Adrenal gland (tissue), 7 donors: ENCODE measurements around a stretch of chr14.

DNA sequence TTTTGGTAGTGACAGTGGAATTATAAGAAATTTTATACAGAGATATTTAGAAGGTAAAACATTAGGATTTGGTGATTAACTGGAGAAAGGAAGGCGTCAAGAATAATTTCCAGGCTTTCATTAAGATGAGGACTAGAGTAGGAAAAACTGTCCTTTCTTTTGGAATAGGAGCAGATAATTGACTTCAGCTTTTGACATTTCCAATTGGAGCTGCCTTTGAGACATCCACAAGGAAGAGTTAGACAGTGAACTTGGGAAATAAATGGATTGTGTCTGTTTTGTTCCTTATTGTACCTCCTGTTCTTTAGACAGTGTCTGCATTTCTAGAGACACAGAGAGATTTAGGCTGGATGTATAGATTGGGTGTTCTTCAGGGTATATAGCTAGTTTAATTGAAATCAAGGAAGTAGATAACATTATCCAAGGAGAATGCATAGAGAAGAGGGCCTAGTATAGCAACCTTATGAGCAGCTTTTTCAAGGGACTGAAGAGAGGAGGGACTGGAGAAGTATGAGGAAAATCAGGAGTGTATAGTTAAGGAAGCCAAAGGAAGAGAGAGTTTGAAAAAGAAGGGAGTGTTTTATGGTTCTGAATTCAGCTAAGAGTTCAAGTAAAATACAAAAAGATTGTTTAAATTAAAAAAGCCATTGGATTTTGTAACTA is 265.5 kb downstream of the RAD51B start:
- PRO-cap, 3 experiments = no peak in any of the 3 experiments
- RAMPAGE, long total RNA, 4 experiments = no peak in any of the 4 experiments
- RRBS = no CpG with 5 or more reads among the region's 1 CpG

GRCh38 chr14:68085752-68086590 is 266.4 kb downstream of the RAD51B start:
- PRO-cap, 3 experiments = peak in 1 of 3 experiments; most common plus-strand start chr14:68086097 (in 1); most common minus-strand start chr14:68086016 (in 1)
- RAMPAGE, long total RNA, 4 experiments = no peak in any of the 4 experiments
- RRBS = 97% methylated on average over 5 of the region's 26 CpGs

- PRO-cap, 3 experiments = peak in 2 of 3 experiments; most common plus-strand start chr14:68140499 (in 1); most common minus-strand start chr14:68140351 (in 2)
- RAMPAGE, long total RNA, 4 experiments = no peak in any of the 4 experiments
- RRBS = no CpG with 5 or more reads among the region's 3 CpGs
Measured at GRCh38 chr14:68140149-68140996, 320.8 kb downstream of the RAD51B start.

- PRO-cap, 3 experiments = no peak in any of the 3 experiments
- RAMPAGE, long total RNA, 4 experiments = no peak in any of the 4 experiments
- RRBS = no CpG with 5 or more reads among the region's 6 CpGs
Measured at GRCh38 chr14:68166878-68167735, 347.5 kb downstream of the RAD51B start.

DNA sequence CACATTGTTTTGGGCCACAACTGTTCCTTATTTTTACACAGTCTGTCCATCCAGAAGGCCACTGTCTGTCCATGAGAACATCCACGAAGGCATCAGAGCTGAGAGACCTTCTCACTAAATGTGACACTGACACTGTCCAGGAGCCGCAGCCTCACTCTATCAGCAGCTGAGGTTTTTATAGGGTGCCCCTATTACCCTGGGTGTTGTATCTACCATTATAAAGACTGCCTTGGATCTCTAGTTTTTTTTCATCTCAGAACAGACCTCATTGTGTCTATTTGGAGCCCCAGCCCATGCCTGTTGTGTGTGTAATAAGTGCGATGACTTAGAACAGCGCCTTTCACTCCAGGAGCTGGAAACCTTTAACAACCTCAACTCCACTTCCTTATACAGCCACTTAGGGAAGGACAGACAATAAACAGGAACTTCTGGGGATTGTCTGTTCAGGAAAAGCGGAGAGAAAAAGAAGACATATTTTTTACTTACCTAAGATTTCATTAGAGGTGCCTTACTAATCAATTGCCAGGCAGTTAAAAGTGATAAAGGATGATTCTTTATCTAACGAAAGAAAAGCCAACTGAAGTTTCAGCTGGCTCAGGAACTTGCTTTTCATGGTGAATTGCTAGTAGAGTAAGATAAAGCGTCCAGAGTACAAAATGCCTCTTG is 420.5 kb downstream of the RAD51B start:
- PRO-cap, 3 experiments = peak in 1 of 3 experiments; most common plus-strand start position 392 of the sequence (in 1)
- RAMPAGE, long total RNA, 4 experiments = no peak in any of the 4 experiments
- RRBS = no CpG with 5 or more reads among the region's 7 CpGs

DNA sequence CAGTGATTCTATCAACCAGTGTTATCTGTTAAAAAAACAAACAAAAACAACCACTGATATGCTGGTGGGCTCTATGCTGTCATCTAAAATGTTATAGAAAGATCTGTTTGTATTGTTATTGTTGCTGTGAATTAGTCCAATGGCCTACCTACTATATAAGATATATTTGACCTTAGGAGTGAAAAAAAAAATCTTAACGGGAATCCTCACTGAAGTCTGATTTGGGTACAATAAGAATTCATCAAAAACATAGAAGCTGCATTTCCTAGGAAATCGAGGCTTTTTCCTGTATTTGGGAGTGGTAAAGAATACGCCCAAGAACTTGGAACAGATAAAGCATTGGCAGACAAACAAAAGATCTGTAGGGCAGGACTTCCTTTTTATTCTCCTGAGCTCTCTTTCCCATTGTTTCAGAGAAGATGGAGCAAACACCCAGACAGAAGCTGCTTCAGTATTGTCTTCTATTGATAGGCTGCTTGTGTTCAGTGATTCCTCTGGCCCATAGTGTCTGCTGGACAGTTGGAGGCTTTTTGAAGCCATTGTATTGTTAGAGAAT is 424.5 kb downstream of the RAD51B start:
- PRO-cap, 3 experiments = no peak in any of the 3 experiments
- RAMPAGE, long total RNA, 4 experiments = no peak in any of the 4 experiments
- RRBS = no CpG with 5 or more reads among the region's 3 CpGs

GRCh38 chr14:68253977-68254335 is 434.4 kb downstream of the RAD51B start:
- PRO-cap, 3 experiments = no peak in any of the 3 experiments
- RAMPAGE, long total RNA, 4 experiments = no peak in any of the 4 experiments
- RRBS = no CpG with 5 or more reads among the region's 1 CpG

DNA sequence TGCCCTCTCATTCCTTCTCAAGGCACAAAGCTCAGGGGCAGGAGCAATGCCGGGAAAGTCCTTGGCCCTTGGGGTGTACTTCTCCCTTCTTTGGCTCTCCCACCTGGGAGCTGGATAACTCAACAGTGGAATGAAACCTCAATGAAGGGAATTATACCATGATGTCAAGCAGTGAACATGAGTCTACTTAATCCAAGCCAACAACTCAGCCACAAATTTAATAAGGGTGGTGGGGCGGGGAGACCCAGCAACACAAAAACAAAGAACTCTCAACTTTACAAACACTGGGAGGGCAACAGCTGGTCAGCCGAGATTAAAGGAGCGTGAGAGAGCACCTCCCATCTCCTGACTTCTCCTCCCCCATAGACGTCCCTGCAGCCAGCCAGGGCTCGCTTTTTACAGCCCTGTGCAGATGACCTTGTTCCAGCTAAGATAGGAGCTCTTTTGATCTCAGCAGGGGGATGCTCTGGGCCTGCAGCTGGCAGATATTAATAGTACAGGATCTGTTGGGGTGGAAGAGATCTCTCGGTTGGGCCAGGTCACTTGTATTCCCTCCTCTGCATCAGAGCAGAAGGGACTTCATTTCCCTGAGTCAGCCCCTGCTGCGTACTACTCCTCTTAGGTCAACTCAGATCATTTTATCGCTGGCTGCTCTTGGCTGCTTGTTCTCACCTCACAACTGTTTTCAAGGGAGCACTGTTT is 475.7 kb downstream of the RAD51B start:
- PRO-cap, 3 experiments = peak in 1 of 3 experiments; most common plus-strand start position 631 of the sequence (in 1)
- RAMPAGE, long total RNA, 4 experiments = no peak in any of the 4 experiments
- RRBS = no CpG with 5 or more reads among the region's 9 CpGs

DNA sequence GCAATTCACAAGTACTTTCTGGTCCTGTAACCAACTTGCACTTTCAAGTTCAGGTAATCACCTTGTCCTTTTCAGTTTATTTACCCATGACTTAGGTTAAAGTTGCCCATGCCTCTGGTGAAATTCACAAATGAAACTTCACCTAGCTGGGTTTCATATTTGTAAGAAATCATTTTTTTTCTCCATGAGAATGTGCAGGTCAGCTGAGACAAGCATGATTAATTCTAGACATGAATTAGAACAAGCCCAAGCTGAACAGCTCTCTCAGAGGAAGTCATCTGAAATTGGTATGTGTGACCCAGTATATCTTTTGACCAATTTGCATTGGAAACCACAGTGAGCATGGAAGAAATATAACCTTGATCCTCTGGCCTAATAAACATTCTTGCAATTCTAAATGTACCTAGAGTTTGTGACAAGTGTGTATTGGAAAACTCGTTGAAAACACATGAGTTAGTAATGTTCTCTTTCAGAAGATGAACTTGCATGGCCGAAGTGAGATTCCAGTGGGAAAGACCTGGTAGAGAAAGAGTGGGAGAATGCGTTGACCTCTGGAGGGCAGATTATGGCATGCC is 486.5 kb downstream of the ZFP36L1 start:
- PRO-cap, 3 experiments = no peak in any of the 3 experiments
- RAMPAGE, long total RNA, 4 experiments = no peak in any of the 4 experiments
- RRBS = no CpG with 5 or more reads among the region's 3 CpGs

DNA sequence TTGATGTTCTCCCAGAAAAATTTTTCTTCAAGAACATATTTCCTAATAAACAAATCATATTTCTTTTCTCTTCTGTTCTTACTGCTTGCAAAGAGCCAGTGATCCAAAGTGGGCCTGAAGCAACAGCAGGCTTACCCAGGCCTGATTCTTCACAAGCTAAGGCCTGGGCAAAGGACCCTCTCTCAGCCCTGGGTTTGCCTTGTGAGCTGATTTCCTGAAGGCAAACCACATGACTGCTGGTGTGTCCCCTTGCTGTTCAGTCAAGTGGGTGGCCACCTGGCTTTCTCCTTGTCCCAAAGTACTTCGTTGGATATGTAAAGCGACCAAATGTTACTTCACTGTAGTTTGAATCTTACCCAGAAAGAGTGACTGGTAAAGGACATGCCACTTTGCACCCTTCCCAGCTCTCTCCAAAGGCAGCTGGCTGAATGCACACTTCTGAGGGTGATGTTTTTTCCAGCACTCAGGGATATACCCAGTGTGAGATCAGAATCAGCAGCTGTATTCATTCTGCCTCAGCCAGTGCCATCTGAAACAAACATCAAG is 392.9 kb downstream of the ZFP36L1 start:
- PRO-cap, 3 experiments = no peak in any of the 3 experiments
- RAMPAGE, long total RNA, 4 experiments = no peak in any of the 4 experiments
- RRBS = no CpG with 5 or more reads among the region's 2 CpGs

- PRO-cap, 3 experiments = no peak in any of the 3 experiments
- RAMPAGE, long total RNA, 4 experiments = no peak in any of the 4 experiments
- RRBS = no CpG with 5 or more reads among the region's 3 CpGs
Measured at GRCh38 chr14:68451445-68451761, 341.5 kb downstream of the ZFP36L1 start.

- PRO-cap, 3 experiments = no peak in any of the 3 experiments
- RAMPAGE, long total RNA, 4 experiments = no peak in any of the 4 experiments
- RRBS = no CpG with 5 or more reads among the region's 12 CpGs
Measured at GRCh38 chr14:68521958-68523070, 270.6 kb downstream of the ZFP36L1 start.

DNA sequence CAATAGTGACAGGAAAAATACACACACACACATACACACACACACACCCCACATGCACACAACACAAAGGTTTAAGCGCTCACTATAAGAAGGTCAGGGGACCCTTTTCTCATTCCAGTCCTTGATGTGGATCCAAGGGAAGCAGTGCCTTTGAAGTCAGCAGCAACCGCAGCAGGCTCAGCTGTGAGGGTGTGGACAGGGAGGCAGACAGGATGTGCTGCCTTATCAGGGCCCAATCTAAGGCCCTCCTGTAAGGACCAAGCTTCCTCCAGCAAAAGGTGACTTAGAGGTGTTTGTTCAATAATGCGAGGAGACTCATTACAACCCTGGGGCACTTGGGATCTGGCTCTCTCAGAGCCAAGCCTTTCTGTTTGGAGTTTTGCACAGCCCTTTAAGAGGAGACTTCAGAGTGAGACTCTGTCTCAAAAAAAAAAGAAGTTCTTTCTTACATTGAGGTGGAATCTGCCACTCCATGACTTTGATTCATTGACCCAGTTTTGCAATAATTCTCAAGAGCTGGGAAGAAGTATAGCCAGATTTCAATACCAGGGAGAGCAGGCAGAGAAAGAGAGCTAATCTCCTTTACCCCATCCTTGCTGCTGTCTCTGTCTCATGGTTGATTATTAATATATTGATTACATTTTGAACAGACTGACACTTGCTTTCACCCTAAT is 227.7 kb downstream of the ZFP36L1 start:
- PRO-cap, 3 experiments = peak in 2 of 3 experiments; most common plus-strand start position 117 of the sequence (in 2)
- RAMPAGE, long total RNA, 4 experiments = no peak in any of the 4 experiments
- RRBS = no CpG with 5 or more reads among the region's 3 CpGs

DNA sequence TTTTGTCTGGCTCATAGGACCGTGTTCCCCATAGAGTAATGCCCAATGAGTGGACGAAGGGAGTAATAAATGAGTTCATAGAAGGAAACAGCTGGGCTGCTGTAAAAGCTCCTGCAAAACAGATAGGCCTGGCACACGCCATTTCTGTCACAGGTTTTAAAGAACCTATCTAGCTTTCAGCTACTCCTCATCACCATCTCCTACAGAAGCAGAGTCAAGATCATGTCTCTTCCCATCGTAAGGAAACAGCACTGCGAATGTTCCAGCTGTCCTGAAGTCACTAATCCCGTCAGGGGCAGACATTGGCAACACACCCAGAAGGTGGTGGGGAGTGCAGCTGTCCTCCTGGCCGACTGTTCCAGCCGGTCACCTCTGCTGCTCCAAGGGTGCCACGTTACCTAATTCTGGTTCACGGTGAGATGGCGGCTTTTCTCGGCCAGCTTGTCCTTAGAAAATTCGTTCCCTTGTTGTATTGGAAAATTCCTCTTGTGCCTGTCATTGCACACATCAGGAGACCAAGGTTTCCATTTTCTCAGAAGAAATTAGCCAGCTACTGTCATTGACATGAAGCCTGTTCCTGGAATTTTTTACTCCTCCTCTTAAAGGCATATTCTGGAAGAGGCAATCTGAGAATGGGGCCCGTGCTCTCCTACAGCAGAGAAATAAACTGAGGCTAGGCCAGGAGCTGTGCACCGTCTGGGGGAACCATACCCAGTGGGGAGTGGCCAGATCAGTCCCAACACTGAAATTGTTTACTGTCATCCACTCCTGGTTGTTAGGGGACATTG is 196.1 kb downstream of the ZFP36L1 start:
- PRO-cap, 3 experiments = no peak in any of the 3 experiments
- RAMPAGE, long total RNA, 4 experiments = no peak in any of the 4 experiments
- RRBS = no CpG with 5 or more reads among the region's 15 CpGs

- PRO-cap, 3 experiments = peak in 3 of 3 experiments; most common plus-strand start chr14:68626630 (in 3); most common minus-strand start chr14:68626503 (in 1)
- RAMPAGE, long total RNA, 4 experiments = no peak in any of the 4 experiments
- RRBS = no CpG with 5 or more reads among the region's 1 CpG
Measured at GRCh38 chr14:68626359-68626712, 166.5 kb downstream of the ZFP36L1 start.

GRCh38 chr14:68652039-68652454 is 140.8 kb downstream of the ZFP36L1 start:
- PRO-cap, 3 experiments = no peak in any of the 3 experiments
- RAMPAGE, long total RNA, 4 experiments = no peak in any of the 4 experiments
- RRBS = no CpG with 5 or more reads among the region's 11 CpGs

- PRO-cap, 3 experiments = no peak in any of the 3 experiments
- RAMPAGE, long total RNA, 4 experiments = no peak in any of the 4 experiments
- RRBS = 9% methylated on average over 2 of the region's 10 CpGs
Measured at GRCh38 chr14:68654937-68655593, 137.8 kb downstream of the ZFP36L1 start.

- PRO-cap, 3 experiments = no peak in any of the 3 experiments
- RAMPAGE, long total RNA, 4 experiments = no peak in any of the 4 experiments
- RRBS = 67% methylated on average over 4 of the region's 6 CpGs
Measured at GRCh38 chr14:68727652-68728256, 65.1 kb downstream of the ZFP36L1 start.

DNA sequence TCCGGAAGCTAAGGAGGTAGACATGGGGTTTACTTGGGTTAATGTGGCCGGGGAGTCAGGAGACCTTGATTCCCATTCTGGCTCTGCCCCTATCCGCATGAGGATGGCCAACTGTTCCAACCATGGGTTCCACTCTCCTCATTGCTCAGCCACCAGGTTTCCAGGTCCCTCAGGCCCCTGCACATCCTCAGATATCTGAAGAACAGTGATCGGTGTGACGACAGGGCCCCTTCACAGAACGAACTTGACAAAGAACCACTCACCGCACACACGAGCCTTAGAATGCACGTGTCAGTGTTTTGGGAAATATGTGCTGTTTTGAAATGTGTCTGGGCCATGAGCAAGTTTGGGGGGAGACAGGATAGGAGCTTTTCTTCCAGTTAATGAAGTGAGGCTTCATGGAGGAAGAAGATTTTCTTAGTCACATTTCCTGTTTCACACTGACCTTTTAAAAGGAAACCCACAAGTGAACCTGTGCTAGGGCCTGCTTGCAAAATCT is 58.7 kb downstream of the ZFP36L1 start:
- PRO-cap, 3 experiments = peak in 1 of 3 experiments; most common minus-strand start position 246 of the sequence (in 1)
- RAMPAGE, long total RNA, 4 experiments = no peak in any of the 4 experiments
- RRBS = no CpG with 5 or more reads among the region's 9 CpGs

DNA sequence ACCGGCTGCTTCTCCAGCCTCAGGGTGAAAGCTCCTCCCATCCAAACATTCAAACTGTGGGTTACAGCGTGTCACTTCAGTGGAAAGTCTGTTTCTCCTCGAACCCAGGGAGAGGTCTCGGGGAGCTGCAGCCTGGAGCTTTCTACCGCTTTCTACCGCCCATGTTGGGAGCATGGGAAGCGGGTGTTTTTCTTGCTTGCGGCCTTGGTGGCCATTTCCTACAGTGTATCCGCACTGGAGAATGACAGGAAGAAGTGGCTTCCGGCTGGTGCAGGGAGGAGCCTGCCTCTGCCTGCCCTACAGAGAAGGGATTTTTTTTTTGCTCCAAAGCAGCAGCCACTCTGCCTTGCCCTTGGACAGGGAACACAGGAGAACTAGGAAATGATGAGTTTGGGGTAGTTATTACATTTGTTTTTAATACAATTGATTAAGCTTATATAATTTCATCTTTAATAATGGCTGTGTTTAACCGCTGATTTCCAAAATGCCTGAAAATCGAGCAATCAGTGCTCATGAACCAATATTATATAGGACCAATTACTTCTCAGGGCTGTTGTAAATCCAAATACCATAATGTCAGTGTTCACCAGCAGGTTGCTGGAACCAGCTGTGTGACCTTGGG is 21.1 kb downstream of the ZFP36L1 start:
- PRO-cap, 3 experiments = peak in 2 of 3 experiments; most common plus-strand start position 329 of the sequence (in 1); most common minus-strand start position 227 of the sequence (in 2)
- RAMPAGE, long total RNA, 4 experiments = no peak in any of the 4 experiments
- RRBS = no CpG with 5 or more reads among the region's 12 CpGs